ENCODE results near the genes BAAT, OR13D1 and NIPSNAP3A.

DNA sequence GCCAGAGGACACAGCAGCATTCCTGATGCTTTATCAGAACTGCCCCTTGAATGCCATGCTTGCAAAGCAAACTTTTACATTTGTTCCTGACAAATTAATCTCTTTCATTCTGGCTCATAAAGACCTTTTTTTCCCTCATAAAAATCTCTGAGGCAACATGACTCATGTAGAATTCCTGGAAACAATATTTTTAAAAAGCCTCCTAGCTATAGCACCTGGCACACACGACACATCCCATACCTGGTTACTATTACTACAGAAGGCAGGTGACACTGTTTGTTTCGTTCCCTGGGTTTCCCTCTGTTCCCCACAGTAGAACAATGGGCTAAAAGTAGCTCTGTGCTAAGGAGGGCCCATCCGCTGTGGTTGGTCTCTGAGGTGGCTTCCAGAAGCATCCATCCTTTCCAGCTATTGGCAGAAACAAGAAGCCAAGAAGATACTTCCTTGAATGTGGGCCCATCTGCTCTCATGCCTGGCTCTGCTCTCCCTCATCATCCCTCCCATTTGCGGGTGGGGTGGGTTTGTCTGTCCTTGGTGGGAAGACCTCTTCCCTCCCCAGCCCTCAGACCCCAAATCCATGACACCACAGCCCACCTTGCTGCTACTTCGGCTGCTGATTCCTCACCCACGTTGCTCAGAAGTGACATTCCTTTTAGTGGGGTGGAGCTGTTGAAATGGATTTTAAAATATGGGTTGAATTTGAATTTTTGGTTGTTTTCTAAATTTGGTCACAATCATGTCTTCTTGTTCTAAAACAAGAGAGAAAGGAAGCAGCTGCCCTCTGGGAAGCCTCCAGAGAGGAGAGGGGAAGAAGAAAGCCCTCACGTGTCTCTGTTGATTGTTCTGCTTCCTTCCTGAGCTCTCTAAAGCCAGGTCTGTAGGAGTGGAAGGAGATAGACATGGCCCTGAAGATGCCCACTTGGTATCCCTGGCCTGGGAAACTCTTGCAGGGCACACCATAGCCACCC is 59.3 kb downstream of the GALNT12 start:
- RRBS = no CpG with 5 or more reads among the region's 7 CpGs

DNA sequence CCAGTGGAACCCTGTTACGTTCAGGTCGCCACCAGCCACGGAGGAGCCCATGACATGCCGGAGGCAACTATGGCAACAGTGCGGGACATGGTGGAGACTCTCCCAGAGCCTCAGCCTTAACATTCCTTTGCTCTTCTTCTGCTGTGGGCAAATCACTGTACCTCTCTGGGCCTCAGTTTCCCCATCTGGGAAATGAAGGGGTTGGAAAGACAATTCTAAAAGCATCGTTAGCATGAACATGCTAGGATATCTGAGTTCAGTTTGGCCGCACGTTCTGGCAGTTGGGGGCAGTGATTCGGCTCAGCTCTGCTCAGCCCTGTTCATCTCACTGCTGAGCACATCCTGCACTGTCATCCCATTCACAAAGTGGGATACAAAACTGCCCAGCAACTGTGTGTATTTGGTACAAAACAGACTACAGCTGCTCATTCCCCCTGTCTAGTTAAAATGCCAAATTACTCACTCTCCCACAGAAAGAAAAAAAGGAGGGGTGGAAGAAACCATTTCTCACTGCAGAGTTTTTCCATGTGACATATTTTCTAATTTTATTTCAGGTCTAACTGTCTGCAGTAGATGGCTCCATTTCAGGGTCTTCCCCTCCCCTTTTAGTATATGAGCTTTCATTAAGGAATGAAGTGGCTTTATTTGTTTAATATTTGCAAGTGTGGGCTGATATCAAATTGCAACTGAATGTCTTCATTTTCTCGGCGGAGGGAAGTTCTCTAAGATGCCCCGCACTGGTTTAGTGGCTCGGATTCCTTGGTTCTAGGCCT is 14.5 kb downstream of the COL15A1 start:
- RRBS = no CpG with 5 or more reads among the region's 13 CpGs

DNA sequence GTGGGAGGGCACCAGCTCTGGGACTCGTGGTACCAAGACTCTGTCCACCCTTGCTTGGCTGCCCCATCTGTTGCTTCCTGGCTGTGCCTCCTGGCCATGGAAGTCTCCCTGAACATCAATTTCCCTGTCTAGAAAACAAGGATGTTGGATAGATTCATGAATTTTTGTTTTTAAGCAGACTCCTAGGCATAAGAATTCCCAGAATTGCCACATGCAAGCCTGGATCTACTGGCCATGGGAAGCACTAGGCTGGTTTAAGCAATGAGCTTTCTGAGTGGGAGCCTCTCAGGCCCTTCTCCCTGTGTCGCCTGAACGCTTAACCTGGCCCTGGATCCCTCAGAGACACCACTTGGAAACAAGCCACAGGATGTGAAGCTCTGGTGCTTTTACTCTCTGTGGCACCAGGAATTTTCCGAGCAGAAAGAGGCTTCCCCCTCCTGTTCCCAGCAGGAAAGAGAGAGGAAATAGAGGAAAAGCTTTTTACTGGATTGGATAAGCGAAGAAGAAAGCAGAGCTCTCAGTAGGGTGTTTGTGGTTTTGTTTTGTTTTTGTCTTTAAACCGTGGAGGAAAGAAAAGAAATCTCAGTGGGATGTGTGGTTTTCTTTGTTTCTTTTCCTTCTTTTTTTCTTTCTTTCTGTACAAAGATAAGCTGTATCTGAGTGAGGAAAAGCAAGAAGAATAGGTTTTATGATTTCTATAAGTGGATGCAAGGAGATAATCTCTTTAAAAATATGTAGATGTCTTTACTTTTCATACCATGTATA is 34.5 kb downstream of the COL15A1 start:
- RRBS = no CpG with 5 or more reads among the region's 6 CpGs

GRCh38 chr9:99023041-99023504 is 79.4 kb downstream of the COL15A1 start:
- RRBS = no CpG with 5 or more reads among the region's 12 CpGs

GRCh38 chr9:99146243-99146967 is 41.5 kb downstream of the TGFBR1 start:
- RRBS = no CpG with 5 or more reads among the region's 6 CpGs

- RRBS = no CpG with 5 or more reads among the region's 2 CpGs
Measured at GRCh38 chr9:99721339-99721638, 100.4 kb upstream of the NR4A3 start.

- RRBS = no CpG with 5 or more reads among the region's 3 CpGs
Measured at GRCh38 chr9:99931310-99931918, 25.0 kb downstream of the STX17 start.

DNA sequence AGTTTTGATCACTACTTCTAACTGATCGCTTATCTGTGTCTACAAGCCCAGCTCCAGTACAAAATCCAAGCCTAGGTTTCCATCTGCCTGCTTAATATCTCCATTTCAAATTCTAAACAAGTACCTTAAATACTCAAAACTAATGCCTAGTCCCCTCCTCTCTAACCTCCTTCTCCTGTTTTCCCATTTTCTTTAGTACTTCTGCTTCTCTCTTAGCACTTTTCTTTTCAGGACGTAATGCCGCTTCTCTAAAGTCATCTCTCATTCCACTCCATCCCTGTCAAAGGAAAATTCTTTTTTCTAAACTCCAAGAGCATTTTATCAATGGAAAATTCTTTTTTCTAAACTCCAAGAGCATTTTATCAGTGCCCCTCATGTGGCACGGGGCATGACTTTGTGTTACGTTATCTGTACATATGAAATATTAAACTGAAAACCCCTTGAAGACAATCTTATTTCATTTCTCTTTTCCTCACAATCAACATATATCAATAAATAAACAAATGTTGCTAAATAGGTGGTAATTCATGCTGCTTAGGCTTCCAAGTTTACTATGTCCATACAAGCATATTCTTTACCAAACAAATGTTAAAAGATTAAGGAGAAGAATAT is 89.0 kb downstream of the ERP44 start:
- RRBS = no CpG with 5 or more reads among the region's 5 CpGs

DNA sequence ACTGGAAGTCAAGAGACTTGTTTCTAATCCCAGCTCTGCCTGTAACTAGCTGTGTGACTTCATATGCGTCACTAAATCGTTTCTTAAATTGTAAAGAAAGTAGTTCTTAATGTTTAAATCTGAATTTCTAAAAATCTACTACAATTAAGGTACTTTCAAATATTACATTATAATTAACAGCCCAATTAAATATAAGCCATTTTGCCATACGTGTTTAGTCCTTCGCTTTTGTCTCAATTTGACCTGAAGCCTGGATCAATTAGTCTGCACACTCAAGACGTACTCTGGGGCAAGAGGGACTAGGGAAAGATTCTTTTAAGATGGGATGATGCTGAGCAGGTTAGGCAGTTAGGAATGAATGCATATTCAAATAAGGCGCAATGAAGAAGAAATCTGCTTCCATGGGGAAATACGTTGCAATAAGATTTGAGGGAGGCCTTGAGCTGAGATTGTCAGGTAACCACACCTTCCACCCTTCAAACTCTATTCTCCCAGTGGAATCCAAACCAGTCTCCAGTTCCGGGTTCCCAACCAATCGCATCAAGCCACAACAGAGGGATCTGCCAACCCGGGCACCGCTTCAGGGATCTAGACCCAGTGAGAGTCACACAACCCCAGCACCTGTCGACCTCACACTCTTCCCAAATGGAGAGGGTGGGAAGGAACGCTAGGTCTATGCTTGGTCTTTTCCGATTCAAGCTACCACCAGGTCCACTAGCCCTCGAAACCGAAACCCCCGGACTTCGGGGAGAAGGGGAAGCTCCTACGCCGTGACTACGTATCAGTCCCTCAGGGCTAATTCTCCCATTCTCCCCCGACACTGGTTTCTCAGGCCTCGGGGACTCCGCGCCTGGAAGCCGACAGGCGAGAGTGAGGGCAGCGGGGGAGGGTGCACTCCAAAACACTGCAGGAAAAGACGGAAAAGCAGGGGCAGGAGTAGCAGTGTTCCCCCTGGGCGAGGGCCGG is 745 bp downstream of the ERP44 start:
- RRBS = no CpG with 5 or more reads among the region's 31 CpGs

GRCh38 chr9:100180022-100180672 is 81.1 kb downstream of the INVS start:
- RRBS = no CpG with 5 or more reads among the region's 5 CpGs

DNA sequence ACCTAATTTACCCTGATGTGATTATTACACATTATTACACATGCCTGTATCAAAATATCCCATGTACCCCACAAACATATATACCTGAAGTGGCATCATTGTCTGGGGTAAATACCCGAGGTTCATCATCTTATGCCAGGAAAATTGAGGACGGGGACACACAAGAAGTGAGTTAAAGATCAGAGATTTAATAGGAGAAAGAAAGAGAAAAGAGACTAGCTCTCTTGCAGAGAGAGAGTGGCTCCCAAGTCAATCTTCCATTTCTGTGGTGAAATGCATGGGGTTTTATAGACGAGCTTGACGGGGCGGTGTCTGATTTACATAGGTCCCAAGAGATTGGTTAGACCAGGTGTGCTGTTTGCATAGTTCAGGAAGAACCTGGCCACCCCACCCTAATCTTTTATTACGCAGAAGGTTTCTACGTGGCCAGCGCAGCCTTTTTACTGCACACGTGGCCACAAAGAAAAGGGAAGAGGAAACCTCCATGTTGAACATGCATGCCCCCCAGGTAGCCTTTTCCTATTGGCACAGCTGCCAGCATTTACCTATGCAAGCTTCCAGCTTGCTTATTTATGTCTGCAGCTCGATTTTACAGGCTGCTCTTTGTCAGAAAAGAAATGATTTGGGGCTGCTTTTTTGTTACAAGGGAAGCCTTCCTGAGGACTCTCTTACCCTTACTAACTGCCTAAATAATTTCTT is 92.0 kb downstream of the CAVIN4 start:
- RRBS = no CpG with 5 or more reads among the region's 10 CpGs

DNA sequence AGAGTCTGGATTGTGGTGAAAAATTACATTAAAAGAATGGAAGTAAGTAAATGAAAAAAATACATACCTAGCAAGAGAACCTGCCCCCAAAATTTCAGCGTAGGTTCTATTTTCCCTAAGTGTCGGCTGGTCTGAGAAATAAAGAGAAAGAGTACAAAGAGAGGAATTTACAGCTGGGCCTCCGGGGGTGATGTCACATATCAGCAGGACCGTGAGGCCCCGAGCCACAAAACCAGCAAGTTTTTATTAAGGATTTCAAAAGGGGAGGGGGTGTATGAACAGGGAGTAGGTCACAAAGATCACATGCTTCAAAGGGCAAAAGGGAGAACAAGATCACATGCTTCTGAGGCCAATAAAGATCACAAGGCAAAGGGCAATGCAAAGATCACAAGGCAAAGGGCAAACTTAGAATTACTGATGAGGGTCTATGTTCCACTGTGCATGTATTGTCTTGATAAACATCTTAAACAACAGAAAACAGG is at the start of gene BAAT:
BAAT (minus strand) TSS at position 219 of the 482 bp plus-strand sequence.
- RRBS = no CpG with 5 or more reads among the region's 5 CpGs

- RRBS = no CpG with 5 or more reads among the region's 6 CpGs
Measured at GRCh38 chr9:101429783-101430307, 5.7 kb downstream of the ALDOB start.

- RRBS = no CpG with 5 or more reads among the region's 2 CpGs
Measured at GRCh38 chr9:101431910-101432717, 3.5 kb downstream of the ALDOB start.

- RRBS = no CpG with 5 or more reads among the region's 6 CpGs
Measured at GRCh38 chr9:101445197-101446294, 10.0 kb upstream of the ALDOB start.

DNA sequence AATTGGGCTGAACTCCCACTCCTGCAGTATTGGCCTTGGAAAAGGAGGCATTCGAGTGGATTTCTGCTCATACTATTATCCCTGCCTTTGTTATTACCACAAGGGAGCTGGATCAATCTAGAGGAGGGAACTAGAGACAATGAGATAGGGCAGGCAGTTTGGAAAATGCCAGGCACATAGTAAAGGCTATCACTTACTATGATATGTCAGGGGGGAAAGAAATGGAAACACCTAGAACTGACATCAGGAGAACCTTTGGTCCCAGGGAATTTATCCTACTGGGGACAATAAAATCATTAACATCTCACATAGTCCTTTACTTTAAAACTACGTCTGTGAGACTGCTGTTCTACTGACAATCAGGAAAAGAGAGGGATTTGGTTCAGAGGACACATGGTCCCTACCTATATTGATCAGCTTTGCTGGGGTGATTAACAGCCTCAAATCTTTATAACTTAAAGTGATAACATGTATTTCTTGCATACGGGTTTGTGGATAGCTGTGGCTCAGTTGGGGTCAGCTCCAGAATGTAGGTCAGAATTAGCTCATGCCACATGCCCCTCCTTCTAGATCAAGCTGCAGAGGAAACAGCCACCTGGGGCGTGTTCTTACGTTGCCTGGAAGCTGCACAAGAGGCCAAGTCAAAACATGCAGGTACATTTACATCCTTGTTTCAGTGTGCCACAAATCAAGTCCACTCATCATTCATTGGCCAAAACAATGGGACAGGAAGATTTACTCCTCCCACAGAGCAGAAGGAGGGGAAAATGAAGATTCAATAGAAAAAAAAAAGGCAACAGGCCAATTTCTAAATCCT is 7.5 kb downstream of the PGAP4 start:
- RRBS = no CpG with 5 or more reads among the region's 5 CpGs

DNA sequence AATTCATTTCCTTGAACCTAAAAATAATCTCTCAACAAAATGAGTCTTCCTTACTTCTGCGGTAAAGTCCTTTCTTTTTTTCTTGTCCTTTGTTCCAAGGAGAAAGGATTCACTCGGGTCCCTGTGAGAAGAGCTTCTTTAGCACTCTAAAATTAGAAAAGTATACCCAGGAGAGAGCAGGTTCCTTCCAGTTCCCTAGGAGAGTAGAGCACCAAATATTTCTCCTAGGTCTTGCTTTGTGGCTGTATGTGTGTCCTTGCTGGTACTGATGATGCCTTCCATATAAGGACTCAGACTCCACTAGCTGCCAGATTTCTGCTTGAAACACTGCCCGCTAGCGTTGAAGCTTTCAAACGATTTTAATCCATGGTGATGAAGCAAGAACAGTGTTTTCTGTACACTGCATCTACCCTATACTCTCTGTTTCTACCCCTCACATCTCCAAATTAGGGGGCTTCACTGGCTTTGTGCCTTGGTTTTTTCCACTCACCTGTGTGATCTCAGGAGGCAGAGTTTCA is 2.5 kb upstream of the SMC2 start:
- RRBS = no CpG with 5 or more reads among the region's 5 CpGs

DNA sequence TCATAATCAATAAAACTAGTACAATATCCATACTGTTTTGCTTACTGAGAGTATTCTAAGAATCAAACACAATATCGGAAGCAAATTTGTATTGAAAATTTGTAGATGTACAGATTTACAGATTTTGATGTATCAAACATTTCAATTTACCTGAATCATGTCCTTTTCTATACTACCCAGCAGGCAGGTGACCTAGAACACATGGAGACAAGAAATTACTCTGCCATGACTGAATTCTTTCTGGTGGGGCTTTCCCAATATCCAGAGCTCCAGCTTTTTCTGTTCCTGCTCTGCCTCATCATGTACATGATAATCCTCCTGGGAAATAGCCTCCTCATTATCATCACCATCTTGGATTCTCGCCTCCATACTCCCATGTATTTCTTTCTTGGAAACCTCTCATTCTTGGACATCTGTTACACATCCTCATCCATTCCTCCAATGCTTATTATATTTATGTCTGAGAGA is at the start of gene OR13D1:
OR13D1 (plus strand) TSS at position 202 of the 468 bp plus-strand sequence.
- RRBS = no CpG with 5 or more reads among the region's 2 CpGs

- RRBS = 1% methylated on average over 38 of the region's 93 CpGs
Measured at GRCh38 chr9:104747327-104748627, at the start of gene NIPSNAP3A. Gene NIPSNAP3A (plus strand): TSS chr9:104747683.

GRCh38 chr9:104788368-104788611 is 24.4 kb downstream of the NIPSNAP3B start:
- RRBS = no CpG with 5 or more reads among the region's 1 CpG